ENCODE measurements around a stretch of chr11.

- PRO-cap = no peak
Measured at GRCh38 chr11:128500178-128500560, 87.2 kb downstream of the ETS1 start.

DNA sequence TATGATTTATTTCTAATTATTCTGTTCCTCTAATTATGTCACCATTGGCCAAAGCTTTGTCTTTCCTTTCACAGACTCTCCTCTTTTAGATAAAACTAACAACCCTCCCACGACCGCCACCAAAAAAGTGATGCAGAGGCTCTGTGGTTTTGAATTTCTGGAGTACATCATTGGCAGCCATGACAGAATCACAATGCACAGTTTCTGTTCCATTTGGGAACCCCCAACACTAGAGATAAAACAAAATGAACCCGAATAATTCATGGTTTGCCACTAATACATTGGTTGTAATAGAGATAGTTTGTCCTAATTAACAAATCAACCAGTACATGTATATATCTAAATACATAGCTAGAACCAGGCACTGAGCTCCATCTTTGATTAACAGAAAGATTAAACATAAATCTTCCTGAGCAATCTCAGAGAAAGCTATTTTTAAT, 64.3 kb downstream of the ETS1 start:
- PRO-cap = no peak

DNA sequence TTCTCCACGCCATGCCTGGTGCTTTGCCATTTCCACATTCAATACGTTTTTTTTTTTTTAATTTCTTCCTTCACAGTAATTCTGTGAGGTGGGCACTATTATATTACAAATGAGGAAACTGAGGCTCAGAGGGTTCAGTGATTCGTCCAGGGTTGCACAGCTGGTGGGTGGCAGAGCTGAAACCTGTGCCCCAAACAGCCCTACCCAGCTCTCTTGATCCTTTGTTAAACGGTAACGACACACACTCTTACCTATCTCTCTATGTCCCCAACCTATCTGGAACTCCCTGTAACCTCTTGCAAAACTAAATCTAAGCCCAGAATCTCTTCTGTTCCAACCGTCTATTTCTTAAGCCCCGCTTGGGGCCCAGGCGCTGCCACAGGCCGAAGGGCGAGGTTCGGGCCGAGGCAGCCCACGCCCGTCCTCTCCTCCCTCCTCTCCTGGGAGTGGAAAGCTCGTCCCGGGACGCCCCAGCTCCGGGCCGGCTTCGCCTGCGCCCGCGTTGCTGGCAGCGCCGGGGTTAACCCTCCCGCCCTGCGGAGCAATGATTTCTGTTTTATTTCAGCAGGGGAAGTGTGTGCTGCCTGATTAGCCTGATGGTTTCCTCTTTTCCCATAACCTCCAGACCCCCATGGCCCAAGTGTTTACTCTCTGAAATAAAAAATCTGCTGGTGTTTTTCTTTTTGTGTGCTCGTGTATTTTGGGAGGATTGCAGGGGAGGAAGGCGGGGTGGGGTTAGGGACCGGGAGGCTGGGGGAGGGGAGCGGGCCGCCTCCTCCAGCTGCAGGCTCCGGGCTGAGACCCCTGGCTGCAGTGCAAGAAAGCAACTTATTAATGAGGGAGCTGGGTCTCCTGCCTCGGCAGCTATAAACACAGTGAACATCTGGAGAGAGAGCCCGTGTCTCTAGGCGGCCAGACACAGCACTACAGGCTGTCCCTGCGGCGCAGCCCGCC, 38.8 kb downstream of the ETS1 start:
- PRO-cap = unidirectional peak, minus-strand start at position 442 of the sequence

DNA sequence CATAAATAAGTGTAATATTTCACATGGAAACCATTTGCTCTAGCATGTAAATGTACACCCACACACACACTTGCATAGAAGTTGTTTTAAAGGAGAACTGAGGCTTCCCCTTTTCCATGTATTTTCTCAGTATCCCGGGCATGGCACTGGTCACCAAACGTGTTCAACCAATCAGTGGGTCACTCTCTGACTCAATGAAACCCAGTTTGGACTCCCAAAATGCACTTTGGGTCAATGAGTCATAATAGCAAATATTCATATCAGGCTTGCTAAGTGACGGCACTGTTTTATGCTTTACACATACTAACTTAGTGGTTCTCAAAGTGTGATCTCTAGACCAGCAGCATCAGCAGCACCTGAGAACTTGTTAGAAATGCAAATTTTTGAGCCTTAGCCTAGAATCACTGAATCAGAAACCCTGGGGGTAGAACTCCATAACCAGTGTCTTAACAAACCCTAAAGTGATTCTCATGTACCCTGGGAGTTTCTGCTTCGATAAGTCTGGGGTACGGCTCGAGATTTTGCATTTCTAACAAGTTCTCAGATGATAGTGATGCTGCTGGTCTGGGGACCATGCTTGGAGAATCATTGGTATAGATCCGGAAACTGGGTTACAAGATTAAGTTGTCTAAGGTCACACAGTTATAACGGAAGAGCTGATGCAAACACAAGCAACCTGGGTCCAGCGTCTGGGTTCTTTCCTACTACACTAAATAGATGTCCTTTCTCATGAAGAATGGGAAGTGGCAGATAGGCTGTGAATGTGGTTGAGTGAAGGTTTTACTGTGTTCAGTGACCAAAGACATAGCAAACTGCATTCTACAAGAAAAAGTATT, 35.6 kb downstream of the ETS1 start:
- PRO-cap = no peak

GRCh38 chr11:128585450-128586168, 1.7 kb downstream of the ETS1 start:
- PRO-cap = no peak

DNA sequence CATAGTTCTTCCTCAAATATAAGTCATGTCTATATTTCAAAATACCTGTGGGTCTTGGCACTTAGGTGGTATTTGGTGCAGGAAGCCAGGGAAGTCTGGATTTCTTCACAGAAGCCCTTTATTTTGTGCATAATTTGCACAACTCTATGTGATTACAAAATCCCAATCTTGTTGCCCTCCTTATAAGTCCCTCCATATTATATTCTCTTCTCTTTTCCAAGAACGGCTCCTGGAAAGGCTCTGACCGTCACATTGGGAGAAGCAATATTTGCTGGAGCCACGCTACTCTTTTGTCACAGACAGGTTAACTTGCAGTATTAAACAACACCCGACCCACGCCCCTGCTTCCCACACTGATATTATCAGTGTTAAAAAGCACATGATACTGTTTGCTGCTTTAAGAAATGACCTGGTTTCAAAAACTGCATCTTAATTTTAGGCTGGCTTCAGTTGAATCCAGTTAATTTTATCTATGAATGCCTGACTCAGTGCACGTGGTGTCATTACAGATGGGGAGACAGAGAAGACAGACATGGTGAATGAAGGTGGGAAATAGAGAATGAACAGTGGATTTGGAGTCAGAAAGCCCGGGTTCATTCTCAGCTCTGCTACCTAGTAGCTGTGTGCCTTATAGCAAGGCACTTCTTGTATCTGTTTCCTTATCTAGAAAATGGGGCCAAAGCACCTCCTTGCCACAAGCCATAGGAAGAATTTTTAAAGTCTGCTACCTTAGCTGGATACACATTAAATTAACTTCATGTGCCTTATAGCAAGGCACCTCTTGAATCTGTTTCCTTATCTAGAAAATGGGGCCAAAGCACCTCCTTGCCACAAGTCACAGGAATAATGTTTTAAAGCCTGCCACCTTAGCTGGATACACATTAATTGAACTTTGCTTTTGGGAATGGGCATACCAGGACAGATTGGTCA, 3.2 kb downstream of the FLI1 start:
- PRO-cap = no peak

GRCh38 chr11:128707519-128707718, 13.5 kb downstream of the FLI1 start:
- PRO-cap = no peak

DNA sequence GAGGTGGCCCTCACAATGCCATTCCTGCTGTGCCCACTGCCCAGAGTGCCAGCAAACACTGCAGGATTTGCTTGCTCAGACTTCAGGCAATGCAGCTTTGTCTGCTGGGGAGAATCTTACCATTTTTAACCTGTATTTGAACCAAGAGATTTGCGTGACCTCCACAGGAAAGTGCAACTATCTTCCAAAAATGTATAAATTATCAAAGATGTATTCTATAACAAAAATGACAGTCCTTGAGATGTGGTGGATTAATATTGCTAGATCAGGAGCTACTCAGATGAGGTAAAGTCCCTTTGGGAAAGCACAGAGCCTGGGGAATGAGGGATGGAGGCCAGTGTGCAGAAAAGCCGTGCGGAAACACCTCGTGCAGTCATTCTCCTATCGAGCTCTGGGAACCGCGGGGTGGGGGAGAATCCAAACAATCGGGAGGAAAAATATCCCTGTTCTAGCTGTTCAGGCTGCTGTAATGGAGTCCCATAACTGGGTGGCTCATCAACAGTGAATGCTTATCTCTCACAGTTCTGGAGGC, 28.6 kb downstream of the FLI1 start:
- PRO-cap = no peak

GRCh38 chr11:128734379-128735011, 40.6 kb downstream of the FLI1 start:
- PRO-cap = no peak

DNA sequence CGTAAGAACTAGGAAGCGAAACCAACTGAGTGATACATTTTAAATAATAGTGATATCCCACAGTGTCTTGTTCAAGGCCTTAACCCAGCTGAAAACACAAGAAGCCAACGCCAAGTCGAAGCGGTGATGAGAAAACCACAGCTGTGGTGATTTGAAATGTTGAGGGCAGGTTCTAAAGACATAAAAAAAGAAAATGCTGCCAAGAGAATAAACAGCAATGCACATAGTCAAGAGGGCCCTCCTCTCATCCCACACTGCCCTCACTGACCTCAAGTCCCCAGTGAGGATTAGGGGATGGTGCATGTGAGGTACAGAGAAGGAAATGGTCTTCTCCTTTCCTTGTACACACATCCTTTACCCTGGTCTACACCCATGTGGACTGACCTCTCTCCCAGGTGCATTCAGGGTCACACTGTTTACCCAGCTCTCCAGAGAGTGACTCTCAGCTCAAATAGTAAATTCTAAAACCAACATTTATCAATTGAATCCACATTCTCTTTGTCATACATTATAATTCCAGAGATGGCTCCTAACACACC, 25.4 kb downstream of the KCNJ1 start:
- PRO-cap = no peak

DNA sequence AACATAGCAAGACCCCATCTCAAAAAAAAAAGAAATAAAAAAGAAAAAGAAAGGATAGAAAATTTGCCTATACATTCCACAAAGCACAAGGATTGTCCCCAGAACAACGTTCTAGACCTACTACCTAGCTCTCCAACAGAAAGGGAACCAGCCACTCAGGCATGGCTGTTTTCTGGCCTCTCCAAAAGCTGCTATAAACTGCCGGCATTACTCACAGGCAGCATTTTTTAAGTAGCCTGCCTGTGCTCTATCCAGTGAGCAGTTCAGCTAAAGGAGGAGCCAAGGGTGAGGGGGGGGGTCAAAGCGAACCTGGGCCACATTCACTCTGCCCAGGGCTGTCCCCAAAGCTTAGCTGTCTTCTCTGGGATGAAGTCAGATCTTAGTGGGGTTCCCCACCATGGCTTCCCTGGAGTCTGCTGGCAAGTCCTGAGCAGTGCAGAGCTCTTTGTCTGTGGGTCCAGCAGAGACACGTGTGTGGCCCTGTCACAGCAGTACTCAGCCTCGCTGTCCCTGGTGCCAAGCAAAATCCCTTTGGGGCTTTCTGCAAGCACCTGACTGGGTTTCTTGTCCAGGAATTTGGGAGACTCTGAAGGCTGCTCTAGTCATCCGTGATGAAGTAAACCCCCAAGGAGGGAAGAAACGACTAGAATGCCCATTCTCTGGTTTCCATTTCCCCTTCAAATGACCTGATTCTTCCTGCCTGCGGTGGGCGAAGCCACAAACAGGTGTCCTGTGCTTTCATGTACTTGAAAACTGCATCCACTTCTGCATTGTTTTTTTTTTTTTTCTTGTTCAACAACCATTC, 2.5 kb downstream of the KCNJ5 start:
- PRO-cap = no peak

GRCh38 chr11:128908306-128909068, 17.3 kb downstream of the KCNJ5 start:
- PRO-cap = no peak

- PRO-cap = no peak
Measured at GRCh38 chr11:128928445-128928943, 14.2 kb downstream of the TP53AIP1 start.

- PRO-cap = no peak
Measured at GRCh38 chr11:129027337-129027715, 84.7 kb upstream of the TP53AIP1 start.

DNA sequence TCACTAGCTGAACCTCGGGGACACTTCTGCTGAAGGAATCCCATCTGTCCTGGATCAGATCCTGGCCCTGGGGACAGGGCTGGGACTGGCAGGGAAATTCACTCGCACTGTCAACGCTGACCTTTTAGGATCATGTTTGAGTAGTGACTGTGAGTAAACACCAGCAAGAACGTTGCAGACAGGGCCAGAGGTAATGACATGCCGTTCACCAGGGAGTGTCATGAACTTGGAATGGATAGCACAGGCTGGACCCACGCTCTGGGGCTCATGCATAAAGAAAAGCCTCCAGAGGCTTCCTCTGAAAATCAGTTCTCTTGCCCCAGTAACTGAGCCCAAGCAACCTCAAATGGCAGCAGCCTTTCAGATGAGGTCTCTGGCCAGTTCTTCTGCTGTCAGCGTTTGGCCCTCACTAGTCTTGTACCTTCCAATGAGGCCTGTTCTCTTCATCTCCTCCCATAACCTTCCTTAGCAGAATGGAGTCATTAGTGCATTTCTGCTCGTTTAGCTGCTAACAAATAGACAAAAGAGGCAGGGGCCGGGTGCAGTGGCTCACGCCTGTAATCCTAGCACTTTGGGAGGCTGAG, 51.0 kb upstream of the BARX2 start:
- PRO-cap = no peak

- PRO-cap = no peak
Measured at GRCh38 chr11:129377672-129378255, 2.1 kb downstream of the BARX2 start.

- PRO-cap = no peak
Measured at GRCh38 chr11:129579769-129580146, 204.1 kb downstream of the BARX2 start.

- PRO-cap = no peak
Measured at GRCh38 chr11:129695982-129696459, 119.6 kb upstream of the TMEM45B start.

DNA sequence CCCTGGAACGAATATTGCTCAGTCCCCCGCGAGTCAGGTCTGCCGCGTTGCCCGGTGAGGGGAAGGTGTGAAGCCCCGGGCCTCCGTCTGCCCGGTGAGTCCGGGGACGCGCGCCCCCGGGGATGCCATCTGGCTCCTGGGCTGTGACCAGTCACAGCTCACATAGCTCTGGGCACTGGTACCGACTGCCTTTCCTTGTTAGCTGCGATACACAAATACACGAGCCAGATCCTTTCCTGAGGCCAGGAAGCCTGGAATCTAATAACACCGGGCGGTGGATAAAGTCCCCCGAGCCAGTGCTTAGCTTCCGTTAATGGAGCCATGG, 512 bp downstream of the TMEM45B start:
- PRO-cap = no peak

GRCh38 chr11:129828215-129828854, 12.7 kb downstream of the TMEM45B start:
- PRO-cap = no peak

Data from anterior vena cava (tissue), 1 donor.